ENCODE data around the genes TCAIM and ZNF660.

- RRBS, result no CpG with 5 or more reads among the region's 53 CpGs
Measured at GRCh38 chr3:42501187-42502061, 1.0 kb upstream of the VIPR1 start.

DNA sequence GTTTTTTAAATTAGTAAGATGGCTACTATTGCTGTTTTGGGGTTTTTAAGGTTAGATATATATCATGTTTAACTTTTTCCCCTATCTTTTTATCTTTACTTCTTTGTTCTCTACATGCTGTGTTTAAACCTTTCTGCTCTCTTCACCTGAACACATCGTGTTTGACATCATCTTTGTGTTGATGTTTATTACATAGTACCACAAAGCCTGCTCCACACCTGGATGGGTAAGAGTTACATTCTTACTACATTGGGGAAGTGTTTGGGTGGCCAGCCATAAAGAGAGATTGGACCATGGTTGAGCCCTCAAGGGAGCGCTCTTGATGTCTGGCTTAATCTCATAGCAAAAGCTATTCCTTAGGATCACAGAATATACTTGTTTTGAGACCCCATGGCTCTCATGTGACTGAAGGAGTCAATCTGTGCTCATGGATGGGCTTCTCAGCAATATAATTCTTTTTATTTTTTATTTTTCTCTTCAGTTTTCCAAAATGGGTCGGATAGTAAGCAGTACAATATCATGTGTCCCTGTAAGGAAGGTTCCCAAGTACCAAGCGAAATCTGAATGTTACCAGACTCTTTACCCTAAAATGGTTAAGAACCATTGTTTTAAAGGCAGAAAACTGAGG is 23.0 kb upstream of the ZBTB47 start:
- RRBS, result no CpG with 5 or more reads among the region's 4 CpGs

GRCh38 chr3:42639163-42639983 is 14.1 kb upstream of the ZBTB47 start:
- RRBS, result no CpG with 5 or more reads among the region's 12 CpGs

DNA sequence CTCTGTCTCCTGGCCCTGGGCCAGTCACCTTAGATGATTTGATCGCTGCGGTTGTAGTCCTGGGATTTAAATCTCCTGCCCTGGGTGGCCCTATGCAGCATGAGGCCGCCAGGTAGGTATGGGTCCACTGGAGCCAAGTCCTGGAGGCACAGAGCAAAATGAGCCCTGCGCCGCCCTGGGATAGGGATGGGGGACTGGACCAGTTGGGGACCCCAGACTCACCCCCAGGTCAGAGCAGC is 194 bp downstream of the ZBTB47 start:
- RRBS, result no CpG with 5 or more reads among the region's 5 CpGs

GRCh38 chr3:42701399-42701829 is 1.2 kb downstream of the HHATL start:
- RRBS, result no CpG with 5 or more reads among the region's 10 CpGs

GRCh38 chr3:42731807-42732834 is 29.5 kb upstream of the HHATL start:
- RRBS, result no CpG with 5 or more reads among the region's 7 CpGs

GRCh38 chr3:42746366-42746899 is 26.6 kb downstream of the CCDC13 start:
- RRBS, result no CpG with 5 or more reads among the region's 7 CpGs

GRCh38 chr3:42846638-42847600 is 28.8 kb downstream of the CYP8B1 start:
- RRBS, result no CpG with 5 or more reads among the region's 5 CpGs

- RRBS, result no CpG with 5 or more reads among the region's 21 CpGs
Measured at GRCh38 chr3:42873512-42874605, 1.8 kb downstream of the CYP8B1 start.

DNA sequence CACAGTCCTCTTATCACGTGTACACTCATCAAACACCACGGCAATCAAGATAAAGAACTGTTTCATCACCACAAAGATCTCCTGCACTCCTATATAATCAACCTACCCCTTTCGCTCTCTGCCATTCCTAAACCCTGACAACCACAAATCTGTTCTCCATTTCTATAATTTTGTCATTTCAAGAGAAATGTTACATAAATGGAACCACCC is 31.3 kb downstream of the POMGNT2 start:
- RRBS, result no CpG with 5 or more reads among the region's 3 CpGs

- RRBS, result no CpG with 5 or more reads among the region's 10 CpGs
Measured at GRCh38 chr3:43178749-43179500, 73.0 kb upstream of the POMGNT2 start.

DNA sequence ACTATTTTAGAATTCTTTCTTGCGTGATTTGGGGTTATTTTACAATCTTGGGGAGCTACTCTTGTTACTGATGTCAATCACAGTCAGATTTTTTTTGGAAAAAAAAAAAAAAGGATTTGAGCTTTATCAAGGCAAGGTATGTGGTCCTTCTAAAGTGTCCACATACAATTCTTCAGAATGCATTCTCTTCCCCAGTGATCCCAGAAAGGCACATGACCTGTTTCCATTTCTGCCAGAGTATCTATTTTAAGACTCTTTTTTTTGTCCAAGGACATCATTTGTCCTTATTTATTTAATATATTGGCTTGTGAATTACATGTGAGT is 136.6 kb downstream of the SNRK start:
- RRBS, result no CpG with 5 or more reads among the region's 1 CpG

GRCh38 chr3:43426424-43426692 is 140.0 kb downstream of the SNRK start:
- RRBS, result no CpG with 5 or more reads among the region's 1 CpG

- RRBS, result no CpG with 5 or more reads among the region's 5 CpGs
Measured at GRCh38 chr3:43719802-43720520, 29.2 kb downstream of the ABHD5 start.

- RRBS, result 6% methylated on average over 7 of the region's 11 CpGs
Measured at GRCh38 chr3:43894687-43894998, 203.9 kb downstream of the ABHD5 start.

DNA sequence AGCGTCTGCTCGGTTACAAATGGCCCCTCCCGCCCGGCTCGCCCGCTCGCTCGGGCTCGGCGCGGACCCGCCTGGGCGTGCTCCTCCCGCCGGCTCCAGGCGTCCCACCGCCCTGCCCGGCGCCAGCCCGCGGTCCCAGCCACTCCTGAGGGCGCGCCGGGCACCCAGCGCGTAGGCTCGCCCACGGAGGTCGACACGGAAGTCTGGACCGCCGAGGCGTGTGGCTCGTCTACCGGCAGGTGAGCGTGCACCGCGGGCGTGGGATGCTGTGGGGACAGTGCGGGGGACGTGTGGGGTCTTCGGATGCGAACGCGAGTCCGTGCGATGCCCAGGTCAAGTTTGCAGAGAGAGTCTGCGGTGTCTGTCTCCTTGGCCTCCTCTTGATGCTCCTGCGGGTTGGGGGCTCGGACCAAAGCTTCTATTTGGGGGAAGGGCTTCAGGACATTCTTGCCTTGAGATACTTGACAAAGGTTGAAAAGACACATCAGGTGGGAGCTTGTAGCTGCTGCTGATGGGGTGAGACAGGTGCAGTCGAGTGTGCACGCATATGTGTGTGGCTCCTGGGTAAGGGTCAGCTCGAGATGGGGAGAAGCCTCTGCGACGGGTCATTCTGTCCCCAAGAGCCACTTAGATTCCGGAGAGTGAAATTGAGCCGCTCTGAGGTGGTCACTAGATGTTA is 242.3 kb upstream of the TOPAZ1 start:
- RRBS, result 4% methylated on average over 29 of the region's 57 CpGs

- RRBS, result 2% methylated on average over 3 of the region's 37 CpGs
Measured at GRCh38 chr3:44338627-44339233, at the start of gene TCAIM. TSS of gene TCAIM (plus strand) at chr3:44338766.

- RRBS, result no CpG with 5 or more reads among the region's 3 CpGs
Measured at GRCh38 chr3:44444114-44444894, 33.2 kb downstream of the ZNF445 start.

DNA sequence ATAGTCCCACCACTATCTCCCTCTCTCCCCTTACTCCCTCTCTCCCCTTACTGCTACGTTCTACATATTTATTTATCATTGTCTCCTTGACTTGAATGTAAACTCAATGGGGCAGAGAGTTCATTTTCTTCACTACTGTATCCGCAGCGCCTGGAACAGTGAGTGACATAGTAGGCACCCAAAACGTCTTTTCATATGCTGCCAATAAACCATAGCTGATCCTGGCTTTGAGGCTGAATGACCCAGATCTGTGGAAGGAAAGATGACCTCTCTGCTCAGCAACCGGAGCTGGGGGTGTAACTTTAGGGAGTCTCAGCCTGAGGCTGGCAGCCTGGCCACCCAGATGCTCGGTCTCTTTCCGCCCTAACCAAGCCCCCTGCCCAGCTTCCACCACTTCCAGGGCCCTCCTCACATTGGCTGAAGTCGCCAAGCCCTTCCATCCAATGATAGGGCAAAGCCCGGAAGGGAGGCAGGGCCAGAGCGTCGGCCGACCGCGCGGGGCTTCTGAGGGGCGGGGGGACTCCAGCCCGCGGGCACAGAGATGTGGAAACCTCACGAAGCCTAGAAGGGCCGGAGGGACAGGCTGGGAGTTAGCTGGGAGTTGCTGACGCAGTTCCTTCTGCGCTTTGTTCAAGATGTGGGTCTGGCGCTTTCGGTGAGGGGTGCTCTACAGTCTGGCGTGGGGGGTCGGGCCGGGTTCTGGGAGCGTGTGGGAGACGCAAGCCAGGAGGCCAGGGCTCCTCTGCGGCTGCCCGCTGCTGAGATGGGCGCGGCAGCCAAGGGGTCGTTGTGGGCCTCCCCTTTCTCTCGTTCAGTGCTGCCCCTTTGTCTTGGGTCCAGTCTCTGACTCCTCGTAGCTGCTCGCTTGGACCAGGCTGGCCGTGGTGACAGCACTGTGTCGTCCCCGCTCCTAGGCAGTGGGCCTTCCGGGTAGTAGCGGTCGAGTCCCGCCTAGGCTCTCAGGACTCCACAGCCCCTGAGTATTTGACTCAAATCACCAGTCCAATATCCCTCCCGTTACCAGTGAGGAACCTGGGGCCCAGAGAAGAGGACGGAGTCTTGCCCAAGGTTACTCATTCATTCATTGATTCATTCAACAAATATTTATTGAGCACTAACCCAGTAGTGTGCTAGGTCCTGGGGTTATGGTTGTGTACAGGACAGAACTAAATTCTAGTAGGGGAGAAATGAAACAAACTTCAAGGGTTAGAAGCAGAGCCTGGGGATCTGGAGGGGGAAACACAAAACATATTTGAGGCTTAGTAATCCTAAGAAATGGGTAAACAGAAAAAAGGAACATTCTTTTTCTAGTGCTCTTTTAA is at the start of gene ZNF660:
Gene ZNF660, plus strand, starts transcription at position 612 of the 1,322 bp plus-strand sequence.
- RRBS, result no CpG with 5 or more reads among the region's 46 CpGs

DNA sequence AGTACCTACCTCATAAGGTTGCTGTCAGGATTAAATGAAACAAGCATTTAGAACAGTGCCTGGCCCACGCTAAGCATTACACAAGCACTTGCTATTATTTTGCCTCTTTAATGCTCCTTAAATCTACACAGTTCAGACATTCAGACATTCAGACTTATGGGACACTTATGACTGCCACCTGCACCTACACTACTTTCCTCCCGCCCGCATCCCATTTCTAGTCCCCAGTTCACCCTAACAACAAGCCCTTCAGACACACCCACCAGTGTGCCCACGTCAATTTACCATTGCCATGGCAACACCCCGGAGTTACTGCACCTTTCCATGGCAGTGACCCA is 27.5 kb upstream of the ZNF502 start:
- RRBS, result no CpG with 5 or more reads among the region's 5 CpGs

Measured in GM12892 (cell line).